HL-60 (cell line): ENCODE measurements around the gene AFAP1.

DNA sequence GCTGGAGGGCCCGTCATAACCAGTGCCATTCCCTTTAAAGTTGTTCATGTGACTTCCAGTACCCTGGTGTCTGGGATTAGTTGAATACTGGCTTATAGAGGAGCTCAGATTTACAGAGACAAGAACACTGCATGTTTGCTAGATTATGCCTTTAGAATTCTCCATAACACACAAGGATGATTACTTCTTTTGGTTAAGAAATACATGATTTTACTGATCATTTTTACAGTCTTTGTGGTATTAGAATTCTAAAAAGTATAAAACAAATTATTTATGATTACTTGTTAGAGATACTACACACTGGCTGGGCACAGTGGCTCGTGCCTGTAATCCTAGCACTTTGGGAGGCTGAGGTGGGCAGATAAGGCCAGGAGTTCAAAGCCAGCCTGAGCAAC lies 37.0 kb downstream of the CCDC96 start:
- RRBS: no CpG with 5 or more reads among the region's 2 CpGs

DNA sequence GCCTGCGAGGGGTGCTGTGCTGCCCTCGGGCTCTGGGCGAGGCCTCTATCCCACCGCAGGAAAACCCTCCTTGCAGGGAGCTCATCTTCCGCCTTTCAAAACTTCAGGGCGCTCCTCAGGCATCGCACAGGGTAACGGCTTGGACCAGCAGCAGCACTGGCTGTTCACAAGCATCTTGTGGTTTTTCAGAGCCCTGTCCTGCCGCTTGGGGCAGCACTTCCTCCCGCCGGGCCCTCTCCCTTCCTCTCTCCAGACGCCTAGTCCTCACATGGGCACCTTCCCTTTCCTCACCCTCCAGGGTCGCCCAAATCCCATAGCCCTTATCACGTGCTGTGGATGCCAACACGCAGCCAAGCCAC lies 34.1 kb upstream of the GRPEL1 start:
- RRBS: no CpG with 5 or more reads among the region's 15 CpGs

DNA sequence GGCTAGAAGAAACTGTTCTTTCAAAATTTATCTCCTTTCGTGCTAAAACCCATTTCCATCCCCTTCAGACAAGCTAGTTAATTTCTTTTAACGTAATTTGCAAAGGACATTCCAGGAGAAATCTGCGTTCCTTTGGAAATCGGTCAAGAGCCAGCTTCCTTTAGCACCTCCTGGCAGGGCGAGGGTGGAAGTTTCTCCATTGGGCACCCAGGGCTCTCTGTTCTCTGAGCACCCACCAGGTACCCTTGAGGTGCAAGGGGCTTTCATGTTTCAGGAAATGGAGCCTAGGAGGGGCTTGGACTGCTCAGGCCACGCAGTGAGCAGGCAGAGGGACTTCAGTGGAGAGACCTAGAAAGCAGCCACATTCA lies 161.8 kb upstream of the PSAPL1 start:
- RRBS: no CpG with 5 or more reads among the region's 6 CpGs

- RRBS: 92% methylated on average over 2 of the region's 17 CpGs
These were observed 165.5 kb upstream of the PSAPL1 start for GRCh38 chr4:7600244-7600662.

DNA sequence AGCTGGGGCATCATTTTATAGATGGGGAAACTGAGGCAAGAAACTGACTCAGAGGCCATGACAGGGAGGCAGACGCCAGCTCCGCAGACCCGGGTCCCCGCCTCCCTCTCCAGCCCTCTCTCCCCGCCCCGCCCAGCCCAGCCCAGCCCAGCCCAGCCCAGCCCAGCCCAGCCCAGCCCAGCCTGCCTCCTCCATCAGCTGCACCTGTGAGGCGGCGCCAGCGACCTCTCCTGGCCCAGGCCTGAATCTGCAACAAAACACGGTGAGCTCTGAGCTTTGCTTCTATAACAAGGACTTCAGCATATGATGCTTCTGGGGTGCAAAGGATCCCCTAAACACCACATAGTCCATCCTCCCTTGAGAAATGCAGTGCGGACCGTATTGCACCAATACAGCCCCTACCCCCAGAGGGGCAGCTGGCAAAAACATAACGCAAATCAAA lies 215.9 kb upstream of the PSAPL1 start:
- RRBS: no CpG with 5 or more reads among the region's 13 CpGs

- RRBS: no CpG with 5 or more reads among the region's 19 CpGs
These were observed 192.8 kb downstream of the AFAP1 start for GRCh38 chr4:7746769-7747448.

DNA sequence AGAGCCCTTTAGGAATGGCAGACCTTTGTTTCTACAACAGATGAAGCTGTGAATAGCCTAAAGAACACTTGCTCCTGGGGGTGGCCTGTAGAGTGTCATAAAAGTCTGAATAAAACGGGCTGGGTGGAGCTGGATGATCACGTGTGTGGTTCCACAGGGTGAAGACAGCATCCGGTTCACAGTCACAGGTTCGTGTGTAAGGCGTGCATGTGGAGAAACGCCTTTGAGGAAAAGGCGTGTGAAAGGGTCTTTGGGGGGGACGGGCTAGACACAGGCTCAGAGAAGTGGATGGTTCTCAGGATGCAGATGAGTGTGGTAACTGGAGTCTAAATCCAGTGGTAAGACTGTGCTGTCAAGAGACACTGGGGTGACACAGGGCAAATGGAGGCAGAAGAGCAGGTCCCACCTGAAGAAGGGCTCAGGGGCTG lies 156.0 kb downstream of the AFAP1 start:
- RRBS: no CpG with 5 or more reads among the region's 8 CpGs

GRCh38 chr4:7811602-7812234 lies 127.9 kb downstream of the AFAP1 start:
- RRBS: no CpG with 5 or more reads among the region's 24 CpGs

GRCh38 chr4:7916626-7917208 lies 22.9 kb downstream of the AFAP1 start:
- RRBS: no CpG with 5 or more reads among the region's 5 CpGs

GRCh38 chr4:7939483-7940299 lies at the start of gene AFAP1:
TSS of gene AFAP1 (minus strand) at chr4:7939861.
- RRBS: 27% methylated on average over 41 of the region's 93 CpGs

DNA sequence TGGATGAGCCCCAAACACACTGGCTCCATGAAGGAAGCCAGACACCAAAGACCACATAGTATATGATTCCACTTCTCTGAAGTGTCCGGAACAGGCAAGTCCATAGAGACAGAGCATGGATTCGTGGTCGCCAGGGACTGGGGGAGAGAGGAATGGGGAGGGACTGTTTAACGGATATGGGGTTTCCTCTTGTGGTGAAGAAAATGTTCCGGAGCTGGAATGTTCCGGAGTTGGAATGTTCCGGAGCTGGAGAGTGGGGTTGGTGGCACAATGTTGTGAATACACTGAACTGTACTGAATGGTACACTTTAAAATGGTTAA lies 28.8 kb upstream of the AFAP1 start:
- RRBS: 81% methylated on average over 2 of the region's 7 CpGs

- RRBS: no CpG with 5 or more reads among the region's 15 CpGs
These were observed 31.0 kb upstream of the AFAP1 start for GRCh38 chr4:7970476-7971235.

- RRBS: 36% methylated on average over 1 of the region's 9 CpGs
These were observed 32.4 kb upstream of the AFAP1 start for GRCh38 chr4:7972088-7972490.

GRCh38 chr4:7978331-7978903 lies 38.8 kb upstream of the AFAP1 start:
- RRBS: no CpG with 5 or more reads among the region's 5 CpGs

DNA sequence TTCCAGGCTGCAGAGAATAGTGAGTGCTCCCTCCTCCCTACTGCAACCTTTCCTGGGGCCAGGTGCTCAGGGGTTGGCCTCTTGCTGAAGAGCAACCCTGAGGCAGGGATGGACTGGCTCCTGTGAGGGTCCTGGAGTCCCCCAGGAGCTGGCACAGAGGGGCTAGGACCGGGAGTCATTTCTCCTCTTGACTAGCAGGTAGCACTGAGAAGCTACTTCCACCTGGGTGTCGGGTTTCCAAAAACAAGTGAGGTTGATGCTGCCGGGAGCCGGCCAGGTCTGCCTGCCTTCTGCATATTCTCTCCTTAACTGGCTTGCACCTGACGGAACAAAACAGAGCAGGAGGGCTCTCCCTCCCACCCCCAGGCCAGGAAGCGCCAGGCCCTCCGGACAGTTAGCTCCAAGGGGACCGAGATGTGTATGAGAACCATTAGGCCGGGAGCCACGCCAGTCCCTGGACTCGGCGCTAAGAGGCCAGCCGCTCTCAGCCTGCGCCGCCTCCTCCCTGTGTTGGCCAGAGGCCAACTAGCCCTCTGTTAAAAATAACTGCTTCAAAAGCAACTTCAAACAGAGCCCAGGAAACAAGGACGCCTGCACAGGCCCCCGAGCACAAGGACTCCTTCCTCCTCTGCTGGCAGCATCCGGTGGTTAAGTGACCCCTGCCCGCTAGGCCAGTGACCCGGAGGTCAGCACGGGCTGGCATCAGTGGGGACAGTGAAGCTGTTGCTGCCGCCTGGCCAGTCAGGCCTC lies 108.1 kb downstream of the ABLIM2 start:
- RRBS: 8% methylated on average over 10 of the region's 22 CpGs

GRCh38 chr4:8078953-8079288 lies 79.7 kb downstream of the ABLIM2 start:
- RRBS: 0% methylated on average over 1 of the region's 8 CpGs

DNA sequence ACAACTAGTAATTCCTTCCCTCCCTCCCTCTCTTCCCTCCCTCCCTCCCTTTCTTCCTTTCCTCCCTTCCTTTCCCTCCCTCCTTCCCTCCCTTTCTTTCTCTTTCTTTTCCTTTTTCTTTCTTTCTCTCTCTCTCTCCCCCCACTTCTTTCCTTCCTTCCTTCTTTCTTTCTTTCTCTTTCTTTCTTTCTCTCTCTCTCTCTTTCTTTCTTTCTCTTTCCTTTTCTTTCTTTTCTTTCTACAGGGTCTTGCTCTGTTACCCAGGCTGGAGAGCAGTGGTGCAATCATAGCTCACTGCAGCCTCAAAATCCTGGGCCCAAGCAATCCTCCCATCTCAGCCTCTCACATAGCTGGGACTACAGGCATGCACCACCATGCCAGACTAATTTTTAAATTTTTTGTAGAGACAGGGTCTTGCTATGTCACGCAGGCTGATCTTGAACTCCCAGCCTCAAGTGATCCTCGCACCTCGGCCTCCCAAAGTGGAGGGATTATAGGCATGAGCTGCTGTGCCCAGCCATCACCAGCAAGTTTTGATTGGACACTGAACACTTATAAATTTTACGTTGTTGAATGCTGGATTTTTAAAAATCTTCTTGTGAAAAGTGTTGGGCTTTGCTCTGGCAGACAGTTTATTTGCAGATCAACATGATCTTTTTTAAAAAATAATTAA lies 63.6 kb downstream of the ABLIM2 start:
- RRBS: no CpG with 5 or more reads among the region's 4 CpGs

GRCh38 chr4:8096944-8097788 lies 61.4 kb downstream of the ABLIM2 start:
- RRBS: 98% methylated on average over 2 of the region's 34 CpGs

- RRBS: 38% methylated on average over 12 of the region's 39 CpGs
These were observed 792 bp downstream of the ABLIM2 start for GRCh38 chr4:8157769-8158273.

DNA sequence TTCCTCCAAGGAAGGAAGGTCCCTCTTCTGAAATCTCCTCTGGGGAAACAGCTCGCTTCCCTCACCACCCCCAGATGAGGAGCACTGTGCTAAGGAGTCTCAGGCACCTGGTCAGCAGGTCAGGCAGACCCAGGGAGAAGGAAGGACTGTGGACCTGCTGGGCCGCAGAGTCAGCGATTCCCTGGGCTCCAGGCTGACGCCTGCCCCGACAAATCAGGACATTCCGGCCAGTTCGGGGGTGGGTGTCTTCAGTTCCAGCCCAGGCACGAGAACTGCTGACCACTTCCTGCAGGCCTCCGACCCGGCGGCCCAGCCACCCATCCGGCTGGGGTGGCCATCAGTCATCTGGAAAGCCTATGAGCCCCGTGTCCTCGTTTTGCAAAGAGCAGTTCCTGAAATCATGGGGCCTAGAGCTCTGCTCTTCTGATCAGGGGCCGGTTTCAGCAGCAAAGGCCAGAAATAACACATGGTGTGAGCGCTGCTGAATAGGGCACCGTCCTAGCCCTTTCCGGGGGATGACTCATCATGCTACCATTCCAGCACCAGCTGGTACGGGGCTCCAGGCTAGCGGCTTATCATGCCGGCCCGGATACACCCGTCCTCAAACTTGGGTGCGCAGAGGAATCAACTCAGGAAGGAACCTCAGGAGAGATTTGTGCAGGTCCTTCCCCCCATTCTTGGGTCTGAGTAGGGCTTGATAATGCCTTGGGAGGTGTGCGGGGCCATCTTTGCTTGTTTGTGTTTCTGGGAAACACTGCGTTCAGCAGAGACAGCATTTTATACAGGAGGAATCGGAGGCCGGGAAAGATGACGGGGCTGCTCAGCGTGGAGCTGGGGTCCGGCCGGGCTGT lies 7.8 kb upstream of the SH3TC1 start:
- RRBS: 16% methylated on average over 12 of the region's 32 CpGs